Right lobe of liver (tissue), 4 donors: ENCODE data around the genes DGKG, CRYGS and EIF4A2.

GRCh38 chr3:185379017-185379538, 16.1 kb downstream of the MAP3K13 start:
- PRO-cap, 4 experiments = no peak in any of the 4 experiments
- RAMPAGE, long total RNA, 2 experiments = start-site peak on the plus strand in 1 of 2 experiments, at chr3:185379191-185379282 at its widest, 5 reads per replicate

GRCh38 chr3:185482983-185483590, 15.7 kb downstream of the TMEM41A start:
- PRO-cap, 4 experiments = no peak in any of the 4 experiments
- RAMPAGE, long total RNA, 2 experiments = no peak in any of the 2 experiments

DNA sequence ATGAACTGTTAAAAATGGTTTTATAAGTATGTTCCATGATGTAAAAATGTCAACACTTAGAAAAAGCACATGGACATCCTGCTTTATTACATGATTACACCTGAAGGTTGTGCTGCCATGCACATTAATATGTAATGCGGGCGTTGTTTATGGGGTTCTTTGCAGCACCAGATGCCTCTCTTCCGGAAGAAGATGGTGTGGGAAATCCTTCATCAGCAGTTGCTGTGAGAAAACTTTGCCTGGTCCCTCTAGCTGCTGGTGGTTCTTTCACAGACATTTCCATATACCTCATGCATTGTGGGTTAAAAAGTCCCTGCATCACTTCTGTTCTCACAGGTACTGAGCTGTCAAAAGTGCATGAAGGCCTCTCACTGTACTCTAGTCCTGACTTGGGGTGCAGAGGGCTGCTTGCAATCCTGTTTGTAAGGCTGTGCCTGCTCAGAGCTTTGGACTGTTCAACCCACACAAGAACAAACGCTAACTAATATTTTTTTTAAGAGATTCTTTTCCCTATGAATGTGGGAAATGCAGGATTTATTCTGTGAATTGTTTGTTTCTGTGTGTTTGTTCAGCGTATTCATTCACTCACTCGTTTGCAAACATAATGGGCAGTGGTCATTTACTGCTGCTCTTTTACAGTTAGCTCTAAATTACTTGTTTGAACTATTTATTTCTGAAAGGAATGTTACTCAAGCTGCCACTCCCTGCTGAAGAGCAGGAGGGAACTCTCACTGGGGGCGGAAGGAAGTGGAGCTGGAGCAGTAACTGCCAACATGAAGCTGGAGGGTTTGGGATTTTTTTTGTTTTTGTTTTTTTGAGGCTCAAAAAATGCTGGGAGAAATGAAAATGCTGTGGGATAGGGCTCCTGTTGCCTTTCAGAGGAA, 43.8 kb downstream of the SENP2 start:
- PRO-cap, 4 experiments = no peak in any of the 4 experiments
- RAMPAGE, long total RNA, 2 experiments = no peak in any of the 2 experiments

GRCh38 chr3:185645088-185645968, 59.2 kb downstream of the SENP2 start:
- PRO-cap, 4 experiments = no peak in any of the 4 experiments
- RAMPAGE, long total RNA, 2 experiments = no peak in any of the 2 experiments

DNA sequence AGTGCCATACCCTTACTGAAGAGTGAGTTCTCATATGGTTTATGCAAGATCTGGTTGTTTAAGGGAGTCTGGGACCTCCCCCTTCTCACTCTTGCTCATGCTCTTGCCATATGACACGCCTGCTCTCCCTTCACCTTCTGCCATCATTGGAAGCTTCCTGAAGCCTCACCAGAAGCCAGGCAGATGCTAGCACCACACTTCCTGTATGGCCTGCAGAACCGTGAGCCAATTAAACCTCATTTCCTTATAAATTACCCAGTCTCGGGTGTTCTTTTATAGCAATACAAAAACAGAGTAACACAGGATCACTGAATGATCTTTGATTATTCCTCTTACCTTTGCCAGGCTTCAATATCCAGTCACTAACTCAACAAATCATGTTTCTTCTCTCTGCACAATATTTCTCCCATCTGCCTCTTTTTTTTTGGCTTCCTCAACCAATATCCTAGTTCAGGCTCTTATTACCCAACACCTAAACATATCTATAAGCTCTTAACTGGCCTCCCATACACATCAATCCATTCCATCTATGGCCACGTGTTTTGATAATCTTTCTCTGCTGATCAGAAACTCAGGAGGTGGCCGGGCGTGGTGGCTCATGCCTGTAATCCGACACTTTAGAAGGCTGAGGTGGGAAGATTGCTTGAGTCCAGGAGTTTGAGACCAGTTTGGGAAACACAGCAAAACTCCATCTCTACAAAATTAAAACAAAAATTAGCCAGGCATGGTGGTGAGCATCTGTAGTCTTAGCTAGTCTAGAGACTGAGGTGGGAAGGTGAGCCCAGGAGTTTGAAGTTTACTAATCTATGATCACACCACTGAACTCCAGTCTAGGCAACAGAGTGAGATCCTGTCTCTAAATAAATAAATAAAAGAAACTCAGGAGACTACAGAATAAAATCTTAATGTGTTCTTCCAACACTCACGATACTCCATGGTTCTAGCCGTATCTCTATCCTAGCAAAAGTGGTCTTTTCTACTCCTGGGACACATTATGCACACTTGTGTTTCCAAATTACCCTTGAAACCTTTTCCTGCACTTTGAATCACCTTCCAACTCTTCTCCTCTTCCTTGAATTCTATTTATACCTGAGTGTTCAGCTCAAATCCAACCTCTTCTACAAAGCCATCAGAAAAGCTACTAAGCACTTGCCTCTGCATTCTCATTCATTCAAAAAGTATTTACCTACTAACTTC, 68.3 kb downstream of the IGF2BP2 start:
- PRO-cap, 4 experiments = no peak in any of the 4 experiments
- RAMPAGE, long total RNA, 2 experiments = no peak in any of the 2 experiments

DNA sequence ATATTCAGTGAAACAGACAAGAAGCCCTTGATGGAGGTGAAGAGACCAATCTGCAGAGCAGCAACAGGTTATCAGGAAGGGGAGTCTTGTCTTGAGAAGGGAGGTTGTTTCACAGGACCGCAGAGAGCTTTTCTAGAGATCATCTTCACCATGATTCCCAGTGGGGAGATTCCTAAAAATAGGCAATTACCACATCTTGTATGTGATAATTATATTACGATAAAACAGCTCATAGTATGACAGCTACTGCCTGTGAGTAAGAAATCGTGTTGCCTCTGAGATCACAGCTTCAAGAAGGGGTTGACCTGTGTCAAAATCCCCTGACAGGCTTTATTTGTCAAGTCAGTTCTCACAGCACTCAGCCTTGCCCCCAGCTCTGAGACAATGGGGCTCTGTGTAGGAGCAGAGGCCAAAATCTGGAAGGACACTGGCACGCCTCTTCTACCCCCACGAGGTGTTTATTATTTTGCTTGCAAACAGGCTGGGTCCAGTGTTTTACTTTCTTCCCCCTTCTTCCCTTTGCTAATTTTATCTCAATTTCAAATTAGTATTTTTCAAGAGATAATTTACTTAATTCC, 60.3 kb downstream of the IGF2BP2 start:
- PRO-cap, 4 experiments = no peak in any of the 4 experiments
- RAMPAGE, long total RNA, 2 experiments = no peak in any of the 2 experiments

DNA sequence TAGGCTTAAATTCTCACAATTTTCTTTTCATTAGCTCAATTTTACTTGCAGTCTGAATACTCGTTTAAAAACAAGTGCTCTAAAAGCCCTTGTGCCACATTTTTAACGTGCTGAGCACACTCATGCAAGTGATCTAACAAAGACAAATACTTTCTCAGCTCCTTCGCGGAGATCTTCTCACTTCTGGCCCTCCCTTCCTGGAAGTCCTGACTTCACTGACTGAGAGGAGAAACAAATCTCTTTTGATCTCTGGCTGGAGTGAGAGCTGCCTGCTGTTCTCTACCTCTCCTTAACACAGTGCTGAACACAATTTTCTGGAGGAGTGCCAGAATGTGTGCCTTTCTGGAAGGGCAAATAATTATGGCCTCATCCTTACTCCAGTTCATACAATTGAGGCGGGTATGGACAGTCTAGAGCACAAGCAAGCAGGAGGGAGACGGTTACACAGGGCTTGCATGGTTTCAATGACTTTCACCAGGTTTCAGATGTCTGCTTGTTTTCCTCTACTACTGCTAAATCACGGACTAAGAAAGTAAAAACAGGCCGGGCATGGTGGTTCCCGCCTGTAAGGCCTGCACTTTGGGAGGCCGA, 51.0 kb downstream of the IGF2BP2 start:
- PRO-cap, 4 experiments = no peak in any of the 4 experiments
- RAMPAGE, long total RNA, 2 experiments = no peak in any of the 2 experiments

- PRO-cap, 4 experiments = peak in 3 of 4 experiments; most common plus-strand start chr3:185823877 (in 2); most common minus-strand start chr3:185823899 (in 3)
- RAMPAGE, long total RNA, 2 experiments = no peak in any of the 2 experiments
Measured at GRCh38 chr3:185823077-185824216, 1.4 kb downstream of the IGF2BP2 start.

- PRO-cap, 4 experiments = no peak in any of the 4 experiments
- RAMPAGE, long total RNA, 2 experiments = no peak in any of the 2 experiments
Measured at GRCh38 chr3:185927556-185928576, 9.9 kb downstream of the TRA2B start.

- PRO-cap, 4 experiments = no peak in any of the 4 experiments
- RAMPAGE, long total RNA, 2 experiments = no peak in any of the 2 experiments
Measured at GRCh38 chr3:185973840-185974212, 36.0 kb upstream of the TRA2B start.

- PRO-cap, 4 experiments = peak in 2 of 4 experiments; most common minus-strand start chr3:185986289 (in 2)
- RAMPAGE, long total RNA, 2 experiments = no peak in any of the 2 experiments
Measured at GRCh38 chr3:185986238-185986538, 48.4 kb upstream of the TRA2B start.

DNA sequence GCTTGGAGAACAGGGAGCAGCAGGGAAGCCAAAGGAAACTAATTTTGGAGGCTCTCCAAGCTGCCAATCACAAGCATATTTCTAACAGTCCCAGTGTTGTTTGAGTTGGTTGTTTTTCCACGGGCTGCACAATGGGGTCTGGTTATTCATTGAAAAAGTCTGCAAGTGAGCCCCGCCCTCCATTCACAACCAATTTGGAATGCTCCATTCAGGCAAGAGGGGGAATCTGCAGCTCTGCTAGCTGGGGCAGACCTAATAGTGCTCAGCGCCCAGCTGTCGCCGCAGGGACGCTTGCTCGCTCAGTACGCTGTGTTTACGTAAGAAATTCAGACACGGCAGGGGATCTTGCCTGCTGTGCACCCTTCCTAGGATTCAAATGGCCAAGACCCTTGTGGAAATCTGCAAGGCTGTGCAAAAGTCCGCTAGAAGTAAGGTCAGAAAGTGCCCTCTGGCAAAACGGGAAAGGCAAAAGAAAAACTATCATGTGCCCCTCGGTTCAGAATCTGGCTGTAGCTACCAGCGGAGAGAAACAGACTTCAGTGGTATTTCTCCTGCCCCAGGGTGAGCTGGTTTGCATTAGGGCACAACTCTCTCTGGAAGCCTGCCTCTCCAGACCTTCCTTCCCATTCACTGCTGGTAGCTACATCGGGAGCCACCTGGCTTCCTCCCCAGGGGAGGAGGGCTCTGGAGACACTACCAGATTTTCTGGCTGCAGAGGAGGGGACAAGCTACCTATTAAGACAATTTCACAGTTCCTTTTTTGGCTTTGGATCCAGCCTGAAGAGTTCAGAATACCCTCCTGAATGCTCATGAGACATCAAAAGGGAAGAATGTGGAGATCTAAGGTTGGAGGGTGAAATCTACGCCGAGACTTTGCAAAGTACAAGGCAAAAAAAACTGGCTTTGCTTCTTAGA, 10.9 kb downstream of the ETV5 start:
- PRO-cap, 4 experiments = peak in 1 of 4 experiments; most common plus-strand start position 255 of the sequence (in 1); most common minus-strand start position 193 of the sequence (in 1)
- RAMPAGE, long total RNA, 2 experiments = no peak in any of the 2 experiments

- PRO-cap, 4 experiments = no peak in any of the 4 experiments
- RAMPAGE, long total RNA, 2 experiments = no peak in any of the 2 experiments
Measured at GRCh38 chr3:186121936-186122500, 13.1 kb upstream of the ETV5 start.

GRCh38 chr3:186209747-186210030, 100.8 kb upstream of the ETV5 start:
- PRO-cap, 4 experiments = no peak in any of the 4 experiments
- RAMPAGE, long total RNA, 2 experiments = no peak in any of the 2 experiments

DNA sequence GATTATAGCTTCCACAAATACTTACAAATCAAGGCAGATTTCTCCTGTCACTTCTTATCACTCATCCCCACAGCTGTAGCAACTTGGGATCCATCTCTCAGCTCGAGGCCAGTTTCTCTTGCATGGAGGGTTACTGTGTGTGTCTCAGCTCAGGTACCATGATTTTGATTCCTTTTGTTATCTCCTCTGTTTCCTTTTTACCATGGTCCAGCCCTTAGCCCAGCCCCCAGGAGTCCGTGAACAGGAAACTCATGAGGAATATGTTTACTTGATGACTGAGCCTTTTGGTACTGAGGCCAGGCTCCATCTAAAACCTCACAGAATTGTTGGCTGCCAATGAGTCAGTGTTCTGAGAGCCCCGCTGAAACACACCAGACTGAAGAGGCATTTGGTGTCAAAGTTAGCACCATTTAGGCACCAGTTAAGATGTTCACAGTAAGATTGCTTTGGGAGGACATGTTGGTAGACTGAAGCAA, 80.9 kb downstream of the DGKG start:
- PRO-cap, 4 experiments = no peak in any of the 4 experiments
- RAMPAGE, long total RNA, 2 experiments = no peak in any of the 2 experiments

DNA sequence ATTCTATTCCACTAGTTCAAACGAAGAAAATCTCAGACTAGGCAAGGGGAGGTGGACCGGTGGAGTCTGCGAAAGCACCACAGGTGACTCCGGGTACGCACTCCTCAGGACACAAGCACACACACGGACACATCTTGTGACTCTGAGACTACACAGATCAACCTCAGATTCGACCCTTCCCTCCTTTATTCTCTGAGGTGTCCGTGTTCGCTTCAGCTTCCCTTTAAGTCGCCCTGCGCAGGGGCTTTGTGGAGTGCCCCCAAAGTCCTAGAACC, 868 bp downstream of the DGKG start:
- PRO-cap, 4 experiments = no peak in any of the 4 experiments
- RAMPAGE, long total RNA, 2 experiments = no peak in any of the 2 experiments

DNA sequence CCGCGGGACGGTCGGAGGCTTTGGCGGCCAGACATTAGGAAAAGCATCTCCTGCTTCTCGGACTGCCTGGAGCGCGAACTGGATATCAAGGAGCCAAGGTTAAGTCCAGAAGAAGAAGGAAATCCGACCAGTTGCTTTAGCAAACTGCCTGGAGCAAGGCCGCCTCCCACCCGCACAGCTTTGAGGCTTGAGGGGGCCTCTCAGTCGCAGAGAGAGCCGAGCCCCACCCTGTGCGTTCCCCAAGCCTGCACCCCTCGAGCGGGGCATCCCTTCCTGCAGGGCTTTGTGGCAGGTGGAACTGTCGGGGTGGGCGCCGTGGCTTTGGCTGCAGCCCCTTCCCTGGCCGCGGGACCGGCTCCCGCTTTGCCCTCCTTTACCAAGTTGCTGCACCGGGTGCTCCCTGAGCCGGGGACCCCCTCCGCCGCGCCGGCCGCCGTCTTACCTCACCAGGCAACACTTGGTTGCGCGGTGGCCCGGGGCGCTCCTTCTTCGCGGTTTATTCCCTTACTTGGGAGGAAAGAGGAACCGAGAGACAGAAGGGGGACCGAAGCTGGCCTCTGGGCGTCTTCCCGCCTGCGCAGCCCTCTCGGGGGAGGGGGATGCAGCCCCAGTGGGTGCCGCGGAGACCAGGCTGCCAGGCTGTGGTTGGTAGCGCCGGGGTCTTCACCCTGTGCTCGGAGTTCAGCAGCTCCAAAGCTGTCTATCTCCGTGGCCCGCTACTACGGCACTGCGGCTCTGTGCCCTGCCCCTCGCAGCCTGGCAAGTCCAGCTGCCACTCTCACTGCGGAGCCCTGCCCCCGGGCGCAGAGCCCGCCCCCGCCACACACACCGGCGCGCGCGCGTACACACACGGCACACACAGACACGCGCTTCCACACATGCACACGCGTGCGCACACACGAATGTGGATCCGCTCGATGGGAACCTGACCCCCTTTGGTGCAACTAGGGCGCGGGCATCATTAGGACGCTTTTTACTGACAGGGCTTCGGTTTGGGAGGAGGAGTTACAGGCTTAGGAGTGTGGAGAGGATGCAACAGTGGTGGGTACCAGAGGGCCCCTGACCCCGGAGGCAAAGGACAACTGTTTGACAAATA, at the start of gene DGKG:
DGKG (minus strand) TSS at position 731 of the 1,096 bp plus-strand sequence.
- PRO-cap, 4 experiments = peak in 4 of 4 experiments; most common minus-strand start position 729 of the sequence (in 4)
- RAMPAGE, long total RNA, 2 experiments = start-site peak on the minus strand in 2 of 2 experiments, centred at positions 711 to 736 of the sequence, 28 to 39 reads per replicate

GRCh38 chr3:186526150-186526713, 17.9 kb downstream of the CRYGS start:
- PRO-cap, 4 experiments = no peak in any of the 4 experiments
- RAMPAGE, long total RNA, 2 experiments = no peak in any of the 2 experiments

GRCh38 chr3:186544109-186544672, at the start of gene CRYGS:
CRYGS (minus strand) TSS chr3:186544380.
- PRO-cap, 4 experiments = no peak in any of the 4 experiments
- RAMPAGE, long total RNA, 2 experiments = no peak in any of the 2 experiments

GRCh38 chr3:186783493-186784405, at the start of gene EIF4A2:
EIF4A2 (plus strand) TSS chr3:186783577.
- PRO-cap, 4 experiments = peak in 4 of 4 experiments; most common plus-strand start chr3:186783577 (in 4); most common minus-strand start chr3:186784140 (in 3)
- RAMPAGE, long total RNA, 2 experiments = start-site peak on the plus strand in 2 of 2 experiments, at chr3:186783574-186783587 at its widest, 196 to 2,133 reads per replicate